ENCODE measurements around a stretch of chr6.

DNA sequence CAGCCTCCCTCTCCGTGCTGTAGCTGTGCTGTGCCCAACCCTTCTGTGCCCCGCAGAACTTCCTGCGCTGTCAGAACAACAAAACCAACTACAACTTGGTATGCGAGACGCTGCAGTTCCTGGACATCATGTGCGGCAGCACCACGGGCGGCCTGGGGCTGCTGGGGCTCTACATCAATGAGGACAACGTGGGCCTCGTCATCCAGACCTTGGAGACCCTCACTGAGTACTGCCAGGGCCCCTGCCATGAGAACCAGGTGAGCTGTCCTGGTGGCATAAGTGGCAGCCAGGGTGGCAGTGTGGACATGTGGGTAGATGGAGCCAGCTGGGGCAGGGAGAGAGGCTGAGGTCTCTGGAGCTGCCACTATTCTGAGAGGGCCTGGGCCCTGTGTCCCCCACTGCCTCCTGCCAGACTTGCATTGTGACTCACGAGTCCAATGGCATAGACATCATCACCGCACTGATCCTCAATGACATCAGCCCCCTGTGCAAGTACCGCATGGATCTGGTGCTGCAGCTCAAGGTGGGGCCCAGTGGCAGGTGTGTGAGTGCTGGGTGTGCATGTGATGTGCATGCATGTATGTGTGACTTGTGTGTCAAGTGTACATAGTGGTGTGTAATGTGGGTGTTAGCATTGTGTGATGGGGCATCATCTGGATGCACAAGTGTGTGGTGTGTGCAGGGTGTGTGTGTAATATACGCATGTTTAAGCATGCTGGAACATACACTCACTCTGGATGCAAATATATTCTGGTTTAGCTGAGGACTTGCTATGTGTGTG, 25.3 kb downstream of the UQCC2 start:
- PRO-cap = no peak

DNA sequence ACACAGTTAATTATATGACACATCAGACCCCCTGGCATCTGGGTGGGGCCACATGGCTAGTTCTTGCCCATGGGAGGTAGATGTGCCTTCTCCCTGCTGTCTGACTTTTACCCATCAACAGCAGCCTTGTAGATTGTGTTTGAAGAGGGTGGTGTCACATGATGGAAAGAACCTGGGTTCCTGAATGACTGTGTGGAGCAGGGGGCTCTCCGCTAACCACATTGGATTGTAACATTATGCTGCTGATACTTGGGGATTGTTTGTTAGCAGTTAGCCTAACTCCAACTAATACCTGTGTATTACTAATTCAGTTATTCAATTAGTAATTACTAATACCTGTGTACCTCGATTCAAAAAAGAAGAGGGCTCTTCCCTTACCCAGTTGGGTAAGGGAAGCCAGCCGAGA, 7.3 kb upstream of the UQCC2 start:
- PRO-cap = no peak

GRCh38 chr6:33741953-33742578, 4.6 kb downstream of the IP6K3 start:
- PRO-cap = no peak

GRCh38 chr6:33771064-33771648, 17.8 kb downstream of the LEMD2 start:
- PRO-cap = unidirectional peak, minus-strand start at chr6:33771131; unidirectional peak, minus-strand start at chr6:33771374

GRCh38 chr6:33789334-33789624, 349 bp upstream of the LEMD2 start:
- PRO-cap = no peak

- PRO-cap = no peak
Observed at GRCh38 chr6:33840035-33840491, 36.3 kb upstream of the MLN start.

DNA sequence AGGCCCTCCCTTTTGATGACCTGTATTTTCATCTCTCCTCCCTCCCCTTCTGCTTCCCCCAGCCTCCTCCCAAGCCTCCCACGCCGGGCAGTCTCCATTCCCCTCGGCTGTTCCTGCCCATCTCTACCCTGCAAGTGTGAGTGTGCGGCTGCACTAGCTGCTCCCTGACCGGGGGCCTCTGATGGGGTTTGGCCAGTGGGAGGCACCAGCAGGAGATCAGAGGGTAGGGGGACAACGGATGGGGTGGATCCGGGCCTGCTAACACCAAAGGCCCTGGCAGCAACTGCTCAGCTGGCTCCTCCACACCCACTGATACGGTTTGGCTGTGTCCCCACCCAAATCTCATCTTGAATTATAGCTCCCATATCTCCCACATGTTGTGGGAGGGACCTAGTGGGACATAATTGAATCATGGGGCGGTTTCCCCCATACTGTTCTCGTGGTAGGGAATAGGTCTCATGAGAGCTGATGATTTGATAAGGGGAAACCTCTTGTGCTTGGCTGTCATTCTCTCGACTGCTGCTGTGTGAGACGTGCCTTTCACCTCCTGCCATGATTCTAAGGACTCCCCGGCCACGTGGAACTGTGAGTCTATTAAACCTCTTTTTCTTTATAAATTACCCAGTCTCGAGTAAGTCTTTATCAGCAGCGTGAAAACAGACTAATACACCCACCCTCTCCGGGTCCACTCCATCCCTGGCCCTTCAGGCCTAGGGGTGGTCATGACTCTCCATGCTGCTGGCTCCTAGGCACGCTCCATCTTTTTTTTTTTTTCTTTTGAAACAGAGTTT, 39.9 kb upstream of the MLN start:
- PRO-cap = no peak

DNA sequence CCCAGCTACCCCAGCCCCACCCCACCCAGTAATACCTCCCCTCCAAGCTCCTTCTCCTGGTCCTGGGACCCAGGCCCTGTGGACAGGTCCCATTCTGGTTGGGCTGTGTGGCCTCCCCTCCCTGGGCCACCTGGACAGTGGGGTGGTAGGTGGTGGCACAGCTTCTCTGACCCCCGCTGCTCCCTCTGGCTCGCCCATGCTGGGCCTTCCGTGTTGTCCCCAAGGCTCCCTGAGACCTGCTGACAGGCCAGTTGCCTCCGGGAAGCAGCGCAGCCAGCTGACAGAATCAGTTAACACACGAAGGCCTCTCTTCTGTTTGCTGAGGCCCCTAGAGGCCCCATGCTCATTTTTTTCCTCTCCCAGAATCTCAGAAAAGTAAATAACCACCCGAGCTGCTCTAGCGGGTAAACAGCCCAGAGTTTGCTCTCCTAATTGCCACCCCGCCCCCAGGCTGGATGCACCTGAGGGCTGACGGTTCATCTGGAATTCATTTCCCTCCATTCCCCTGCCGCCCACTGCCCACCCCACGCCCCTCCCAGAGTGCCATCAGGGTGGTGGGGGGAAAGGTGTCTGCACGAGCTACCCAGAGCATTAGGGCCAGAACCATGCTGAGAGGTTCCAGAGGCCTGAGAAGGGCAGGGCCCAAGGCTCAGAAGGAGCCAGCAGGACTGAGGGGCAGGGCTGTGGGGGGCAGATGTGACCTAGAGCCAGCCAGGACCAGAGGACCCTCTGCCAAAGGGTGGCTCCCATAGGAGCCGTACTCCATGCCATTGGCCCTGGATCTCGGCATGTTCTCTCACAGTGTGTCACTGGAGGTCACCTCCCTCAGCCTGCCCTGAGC, 157.6 kb downstream of the GRM4 start:
- PRO-cap = no peak

DNA sequence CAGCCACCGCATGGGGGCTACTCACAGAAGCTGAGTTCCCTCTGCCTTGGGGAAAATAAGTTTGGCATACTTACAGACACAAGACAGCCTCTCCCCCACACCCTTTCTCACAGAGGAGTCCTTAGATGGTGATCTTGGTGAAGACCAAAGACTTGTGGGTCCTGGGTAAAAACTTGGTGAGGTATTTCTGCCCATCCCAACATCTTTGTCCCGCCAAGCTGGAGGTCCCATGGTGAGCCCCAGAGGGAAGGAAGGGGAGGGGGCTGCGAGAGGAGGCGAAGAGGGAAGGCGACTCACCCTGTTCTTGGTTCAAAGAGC, 146.0 kb downstream of the GRM4 start:
- PRO-cap = unidirectional peak, minus-strand start at position 101 of the sequence

DNA sequence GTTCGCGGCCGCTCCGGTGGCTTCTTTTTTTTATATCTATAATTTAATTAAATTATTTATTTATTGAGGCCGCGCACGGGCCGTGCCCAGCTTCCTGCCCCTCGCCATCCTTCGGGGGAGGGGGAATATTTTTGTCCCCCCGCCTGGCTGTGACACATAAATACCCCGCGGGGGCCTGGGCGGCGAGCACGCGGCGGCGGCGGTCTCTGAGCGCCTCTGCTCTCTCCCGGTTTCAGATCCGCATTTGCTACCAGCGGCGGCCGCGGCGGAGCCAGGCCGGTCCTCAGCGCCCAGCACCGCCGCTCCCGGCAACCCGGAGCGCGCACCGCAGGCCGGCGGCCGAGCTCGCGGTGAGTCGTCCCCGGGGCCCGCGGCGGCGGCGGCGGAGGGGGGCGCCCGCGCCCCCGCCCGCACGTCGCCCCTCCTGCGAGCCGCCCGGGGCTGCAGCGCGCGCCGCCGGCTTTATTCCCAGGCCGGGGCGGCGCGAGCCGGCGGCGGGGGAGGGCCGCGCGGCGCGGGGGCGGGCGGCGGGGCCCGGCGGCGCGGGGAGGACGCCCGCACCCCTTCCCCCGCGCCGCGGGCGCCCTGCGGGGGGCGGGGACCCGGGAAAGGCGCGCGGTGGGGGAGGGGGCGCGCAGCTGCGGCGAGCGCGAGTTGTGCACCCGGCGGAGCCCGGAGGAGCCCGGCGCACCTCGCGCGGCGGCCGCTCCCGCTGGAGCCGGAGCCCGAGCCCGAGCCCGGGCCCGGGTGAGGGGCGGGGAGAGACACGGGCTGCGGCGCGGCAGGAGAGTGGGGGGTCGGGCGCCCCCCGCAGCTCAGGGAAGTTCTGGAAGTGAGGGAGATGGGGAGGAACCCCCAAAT, 525 bp downstream of the HMGA1 start:
- PRO-cap = bidirectional peak, plus-strand start at position 235 of the sequence, minus-strand start at position 218 of the sequence; bidirectional peak, plus-strand start at position 652 of the sequence, minus-strand start at position 582 of the sequence

DNA sequence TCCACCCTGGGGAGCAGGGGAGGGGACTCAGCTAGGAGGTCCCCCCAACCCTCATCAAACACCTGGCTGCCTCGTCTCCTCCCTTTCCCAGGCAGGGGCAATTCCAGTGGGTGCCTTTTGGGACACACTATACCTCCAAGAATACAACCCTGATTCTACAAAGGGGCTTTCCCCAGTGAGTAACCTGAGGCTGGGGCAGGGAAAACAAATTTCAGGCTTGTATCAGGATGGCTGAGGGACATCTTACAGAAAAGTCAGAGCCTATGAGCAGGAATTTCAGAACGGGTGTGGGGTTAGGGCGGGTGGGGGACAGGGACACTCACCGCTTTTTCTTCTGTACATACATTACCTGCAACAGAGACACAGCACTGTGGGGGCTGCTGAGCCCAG, 1.7 kb downstream of the SMIM29 start:
- PRO-cap = no peak

DNA sequence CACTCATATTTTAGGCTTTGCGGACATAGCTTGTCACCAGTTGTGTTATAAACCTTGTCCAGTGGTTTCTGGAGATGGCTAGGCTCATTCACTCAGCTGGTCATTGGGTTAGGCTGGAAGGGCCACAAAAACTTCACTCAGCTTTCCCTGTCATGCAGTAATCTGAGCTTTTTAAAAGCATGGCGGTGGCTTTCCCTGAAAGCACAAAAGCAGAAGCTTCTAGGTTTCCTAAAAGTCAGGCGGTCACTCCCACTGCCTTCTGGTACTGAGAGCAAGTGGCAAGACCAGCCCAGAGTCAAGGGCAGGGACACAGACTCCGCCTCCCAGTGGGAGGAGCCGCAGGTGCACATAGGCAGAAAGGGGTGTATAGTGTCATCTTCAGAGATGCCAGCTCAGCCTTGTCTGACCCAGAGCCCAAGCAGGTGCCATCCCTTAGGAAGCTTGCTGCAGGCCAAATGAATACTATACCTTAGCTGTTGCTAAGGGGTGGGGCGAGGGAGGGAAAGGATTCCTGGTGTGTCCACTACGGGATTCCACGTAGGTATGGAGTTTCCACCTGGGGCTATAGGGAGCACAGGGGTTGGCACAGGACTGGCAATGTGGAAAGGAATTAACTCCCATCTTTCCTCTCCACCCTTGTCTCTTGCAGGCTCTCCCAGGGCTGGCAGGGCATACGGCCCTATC, 17.9 kb upstream of the PACSIN1 start:
- PRO-cap = no peak

DNA sequence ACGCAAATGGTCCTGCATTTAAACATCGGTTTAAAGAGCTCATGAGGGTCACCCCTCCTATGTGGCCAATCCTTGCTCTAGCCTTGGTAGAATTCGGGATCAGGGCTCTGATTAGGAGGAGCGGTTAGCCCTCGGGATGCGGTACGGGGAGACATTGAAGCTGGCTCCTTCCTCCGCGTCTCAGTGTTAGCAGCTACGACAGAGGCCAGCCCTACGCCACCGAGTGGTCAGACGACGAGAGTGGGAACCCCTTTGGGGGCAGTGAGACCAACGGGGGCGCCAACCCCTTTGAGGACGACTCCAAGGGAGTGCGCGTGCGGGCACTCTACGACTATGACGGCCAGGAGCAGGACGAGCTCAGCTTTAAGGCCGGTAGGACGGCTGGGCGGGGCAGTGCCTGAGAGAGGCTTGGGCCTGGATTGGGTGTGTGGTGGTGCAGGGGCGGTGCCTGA, 24.7 kb downstream of the SPDEF start:
- PRO-cap = unidirectional peak, minus-strand start at position 338 of the sequence

DNA sequence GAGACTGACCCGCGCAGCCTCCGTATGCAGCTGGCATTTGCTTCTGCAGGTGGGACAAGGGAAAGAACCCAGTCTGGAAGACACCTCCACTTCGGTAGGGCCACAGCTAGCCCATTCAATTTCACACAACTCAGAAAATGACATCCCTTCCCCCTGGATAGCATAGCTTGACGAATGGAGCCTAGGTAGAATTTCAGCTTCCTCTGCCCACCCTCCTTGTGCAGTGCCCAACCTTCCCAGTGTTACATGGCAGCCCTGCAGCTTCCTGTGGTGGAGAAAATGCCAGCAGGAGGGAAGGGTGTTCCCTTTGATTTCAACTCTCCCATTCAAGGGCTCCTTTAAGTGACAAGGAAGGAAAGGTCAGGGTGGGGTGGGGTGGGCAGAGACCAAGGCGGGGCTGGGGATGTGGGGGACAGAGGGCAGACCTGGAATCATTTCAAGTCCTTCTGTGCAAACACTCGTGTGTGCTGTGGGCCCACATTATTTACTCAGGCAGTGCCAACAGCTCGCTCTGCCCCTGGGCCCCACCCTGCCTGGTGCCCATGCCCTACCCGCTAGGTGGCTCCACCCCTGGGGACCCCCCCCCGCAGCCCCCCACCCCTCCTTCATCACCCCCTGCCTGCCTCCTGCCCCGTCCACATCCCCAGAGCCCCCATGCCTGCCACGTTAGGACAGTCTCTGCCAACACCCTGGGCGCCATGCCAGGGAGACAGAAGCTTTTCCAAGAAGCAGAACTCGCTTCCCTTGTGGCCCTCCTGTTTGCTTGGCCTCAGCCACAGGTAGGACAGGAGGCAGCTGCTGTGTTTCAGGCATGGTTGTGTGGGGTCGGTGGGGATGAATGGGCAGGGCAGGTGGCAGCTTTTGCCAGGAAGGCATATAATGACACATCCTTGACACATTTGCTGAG, 9.5 kb downstream of the SPDEF start:
- PRO-cap = no peak

GRCh38 chr6:34587446-34588194, 31.5 kb upstream of the SPDEF start:
- PRO-cap = no peak

- PRO-cap = unidirectional peak, plus-strand start at chr6:34657630
Observed at GRCh38 chr6:34657083-34657876, 39.3 kb downstream of the ILRUN start.

DNA sequence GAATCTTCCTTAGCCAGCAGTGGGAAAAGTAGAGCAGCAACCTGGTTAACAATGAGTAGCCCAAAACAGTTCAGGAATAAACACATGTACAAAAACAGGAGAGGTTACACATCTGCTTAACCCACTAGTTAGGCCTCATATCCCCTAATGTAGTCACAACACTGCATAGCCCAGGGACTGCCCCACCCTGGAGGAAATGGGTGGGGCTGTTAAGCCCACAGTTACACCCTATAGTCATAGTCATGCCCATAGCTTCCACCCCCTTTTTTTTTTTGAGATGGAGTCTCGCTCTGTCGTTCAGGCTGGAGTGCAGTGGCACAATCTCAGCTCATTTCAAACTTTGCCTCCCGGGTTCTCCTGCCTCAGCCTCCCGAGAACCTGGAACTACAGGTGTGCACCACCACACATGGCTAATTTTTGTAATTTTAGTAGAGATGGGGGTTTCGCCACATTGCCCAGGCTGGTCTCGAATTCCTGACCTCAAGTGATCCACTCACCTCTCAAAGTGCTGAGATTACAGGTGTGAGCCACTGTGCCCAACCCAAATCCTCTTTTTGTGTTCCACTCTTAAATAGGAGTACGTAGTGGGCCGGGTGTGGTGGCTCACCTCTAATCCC, 24.6 kb downstream of the ILRUN start:
- PRO-cap = no peak

DNA sequence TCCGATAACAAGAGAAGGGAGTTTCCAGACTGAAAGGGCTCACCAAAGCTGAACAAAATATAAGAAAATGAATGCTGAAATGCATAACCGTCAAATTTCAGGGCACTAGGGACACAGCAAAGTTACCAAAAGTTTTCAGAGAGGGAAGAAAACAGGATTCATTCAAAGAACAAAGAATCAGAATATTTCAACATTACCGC, 23.8 kb downstream of the ILRUN start:
- PRO-cap = no peak

DNA sequence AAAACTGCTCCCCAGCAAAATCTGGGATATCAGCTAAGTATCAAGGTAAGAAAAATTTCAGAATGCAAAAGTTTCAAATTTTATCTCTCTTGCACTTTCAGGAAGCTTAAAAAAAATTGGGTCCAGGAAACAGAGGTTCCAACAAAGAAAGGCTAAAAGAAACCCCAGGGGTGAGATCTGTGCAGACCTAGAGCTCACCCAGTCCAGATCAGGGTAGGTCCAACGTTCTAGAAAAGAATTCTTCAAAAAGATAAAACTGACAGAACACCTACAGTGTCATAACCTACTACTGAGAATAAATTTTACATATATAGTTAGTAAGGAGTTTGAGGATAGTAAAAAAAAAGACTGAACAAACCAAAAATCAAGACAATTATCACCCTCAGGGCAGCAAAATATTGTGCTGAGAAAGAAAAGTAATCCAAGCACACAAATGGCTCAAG, 23.4 kb downstream of the ILRUN start:
- PRO-cap = no peak

- PRO-cap = no peak
Observed at GRCh38 chr6:34697058-34697463, 494 bp upstream of the ILRUN start.